Prostate gland (tissue), 2 donors: ENCODE measurements around the gene GMIP.

- PRO-cap, result no peak
- RAMPAGE, long total RNA, 2 experiments, result no peak in any of the 2 experiments
Observed at GRCh38 chr19:18629446-18630176, 7.2 kb upstream of the KLHL26 start.

GRCh38 chr19:18660042-18661012 lies 23.2 kb upstream of the CRTC1 start:
- PRO-cap, result no peak
- RAMPAGE, long total RNA, 2 experiments, result no peak in any of the 2 experiments

DNA sequence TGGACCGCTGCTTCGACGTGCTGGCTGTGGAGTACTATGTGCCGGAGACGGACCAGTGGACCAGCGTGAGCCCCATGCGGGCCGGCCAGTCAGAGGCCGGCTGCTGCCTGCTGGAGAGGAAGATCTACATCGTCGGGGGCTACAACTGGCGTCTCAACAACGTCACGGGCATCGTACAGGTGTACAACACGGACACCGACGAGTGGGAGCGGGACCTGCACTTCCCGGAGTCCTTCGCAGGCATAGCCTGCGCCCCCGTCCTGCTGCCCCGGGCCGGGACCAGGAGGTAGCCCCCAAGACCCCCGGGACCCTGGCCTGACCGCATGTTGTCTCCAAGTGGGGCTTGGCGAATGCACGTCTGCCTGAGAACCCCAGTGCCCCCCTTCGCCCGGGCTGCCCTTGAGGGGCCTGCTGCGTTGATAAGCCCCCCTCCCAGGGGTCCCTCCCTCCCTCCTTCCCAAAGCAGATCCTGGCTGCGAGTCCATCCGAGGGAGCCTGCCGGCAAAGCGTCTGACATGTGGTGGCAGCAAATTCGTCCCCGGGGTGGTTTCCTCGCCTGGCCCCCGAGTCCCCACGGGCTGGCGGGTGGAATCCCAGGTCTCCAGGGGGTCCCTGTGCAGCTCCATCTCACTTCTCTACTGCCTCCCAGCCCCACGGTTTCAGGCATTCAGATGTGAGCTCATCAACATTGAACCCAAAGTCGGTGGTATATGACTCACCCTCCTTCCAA lies 14.4 kb upstream of the CRTC1 start:
- PRO-cap, result no peak
- RAMPAGE, long total RNA, 2 experiments, result start-site peak on the plus strand in 1 of 2 experiments, centred at position 386 of the sequence, 21 reads per replicate

GRCh38 chr19:18742871-18743212 lies 48.3 kb downstream of the COMP start:
- PRO-cap, result no peak
- RAMPAGE, long total RNA, 2 experiments, result no peak in any of the 2 experiments

DNA sequence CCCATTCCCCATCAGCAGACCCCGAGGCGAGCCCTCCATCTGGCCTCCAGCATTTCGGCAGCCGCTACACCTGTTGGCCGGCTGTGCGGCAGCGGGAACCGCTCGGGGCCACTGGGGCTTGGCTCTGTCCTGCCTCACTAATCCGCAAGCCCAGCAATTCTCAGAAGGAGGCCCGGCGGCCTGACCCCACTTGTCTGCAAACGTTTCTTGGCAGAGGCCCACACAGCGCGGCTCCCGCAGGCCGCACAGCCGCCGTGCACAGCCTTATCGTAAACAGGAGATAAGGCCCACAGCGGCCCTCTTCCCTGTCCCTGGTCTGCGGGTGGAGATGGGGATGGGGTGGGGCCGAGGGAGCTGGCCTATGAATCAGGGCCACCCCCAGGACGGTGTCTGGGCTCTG lies 47.9 kb downstream of the COMP start:
- PRO-cap, result no peak
- RAMPAGE, long total RNA, 2 experiments, result no peak in any of the 2 experiments

- PRO-cap, result no peak
- RAMPAGE, long total RNA, 2 experiments, result no peak in any of the 2 experiments
Observed at GRCh38 chr19:18894176-18894471, 1.8 kb downstream of the CERS1 start.

DNA sequence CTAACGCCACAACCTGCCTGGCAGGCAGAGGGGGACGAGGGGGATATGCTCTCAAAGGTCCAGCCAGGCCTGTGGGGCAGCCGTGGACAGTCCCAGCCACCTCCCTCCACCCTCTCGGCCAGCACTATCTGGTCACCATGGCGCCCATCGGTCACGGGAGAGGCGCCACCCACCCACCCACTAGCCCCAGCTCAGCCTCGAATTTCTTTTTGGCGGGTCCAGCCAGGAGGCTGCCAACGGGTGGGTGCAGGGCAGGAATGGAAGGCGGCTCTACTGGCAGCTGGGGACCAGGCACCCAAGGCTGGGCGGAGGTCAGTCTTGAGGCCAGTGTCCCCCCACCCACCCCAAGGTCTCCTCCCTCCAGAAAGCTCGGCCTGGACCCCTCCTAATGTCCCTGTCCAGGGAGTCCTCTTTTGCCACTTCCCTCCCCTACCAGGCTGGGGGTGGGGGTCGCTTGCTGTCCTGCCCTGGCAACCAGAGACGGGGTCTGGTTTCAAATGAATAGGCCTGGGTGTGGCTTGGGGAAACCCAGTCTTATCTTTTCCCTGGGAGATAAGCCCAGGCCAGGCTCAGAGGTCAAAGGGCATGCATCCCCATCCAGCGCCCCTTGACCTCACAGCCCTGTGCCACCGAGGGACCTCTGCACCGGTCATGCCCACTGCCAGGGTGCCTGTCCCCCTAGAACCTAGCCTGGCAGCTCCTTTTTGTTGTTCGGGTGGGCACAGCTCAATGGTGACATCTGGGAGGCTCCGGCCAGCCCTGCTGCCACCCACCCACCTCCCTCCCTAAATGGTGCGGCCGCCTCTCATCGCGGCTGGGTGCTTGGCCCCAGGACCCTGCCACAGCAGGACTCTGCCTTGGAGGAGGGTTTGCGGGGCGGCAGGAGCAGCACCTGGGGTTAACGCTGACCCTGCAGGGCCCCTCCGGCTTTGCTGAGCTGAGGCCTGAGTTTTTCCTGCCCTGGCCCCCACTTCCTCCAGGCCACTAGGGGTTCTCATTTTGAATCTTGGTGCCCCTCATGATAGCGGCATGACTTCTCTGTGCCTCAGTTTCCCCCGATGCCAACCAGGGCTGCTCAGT lies 2.6 kb upstream of the CERS1 start:
- PRO-cap, result no peak
- RAMPAGE, long total RNA, 2 experiments, result no peak in any of the 2 experiments

GRCh38 chr19:18900695-18901309 lies 4.8 kb upstream of the CERS1 start:
- PRO-cap, result no peak
- RAMPAGE, long total RNA, 2 experiments, result no peak in any of the 2 experiments

GRCh38 chr19:18913579-18913778 lies 5.7 kb downstream of the COPE start:
- PRO-cap, result no peak
- RAMPAGE, long total RNA, 2 experiments, result no peak in any of the 2 experiments

DNA sequence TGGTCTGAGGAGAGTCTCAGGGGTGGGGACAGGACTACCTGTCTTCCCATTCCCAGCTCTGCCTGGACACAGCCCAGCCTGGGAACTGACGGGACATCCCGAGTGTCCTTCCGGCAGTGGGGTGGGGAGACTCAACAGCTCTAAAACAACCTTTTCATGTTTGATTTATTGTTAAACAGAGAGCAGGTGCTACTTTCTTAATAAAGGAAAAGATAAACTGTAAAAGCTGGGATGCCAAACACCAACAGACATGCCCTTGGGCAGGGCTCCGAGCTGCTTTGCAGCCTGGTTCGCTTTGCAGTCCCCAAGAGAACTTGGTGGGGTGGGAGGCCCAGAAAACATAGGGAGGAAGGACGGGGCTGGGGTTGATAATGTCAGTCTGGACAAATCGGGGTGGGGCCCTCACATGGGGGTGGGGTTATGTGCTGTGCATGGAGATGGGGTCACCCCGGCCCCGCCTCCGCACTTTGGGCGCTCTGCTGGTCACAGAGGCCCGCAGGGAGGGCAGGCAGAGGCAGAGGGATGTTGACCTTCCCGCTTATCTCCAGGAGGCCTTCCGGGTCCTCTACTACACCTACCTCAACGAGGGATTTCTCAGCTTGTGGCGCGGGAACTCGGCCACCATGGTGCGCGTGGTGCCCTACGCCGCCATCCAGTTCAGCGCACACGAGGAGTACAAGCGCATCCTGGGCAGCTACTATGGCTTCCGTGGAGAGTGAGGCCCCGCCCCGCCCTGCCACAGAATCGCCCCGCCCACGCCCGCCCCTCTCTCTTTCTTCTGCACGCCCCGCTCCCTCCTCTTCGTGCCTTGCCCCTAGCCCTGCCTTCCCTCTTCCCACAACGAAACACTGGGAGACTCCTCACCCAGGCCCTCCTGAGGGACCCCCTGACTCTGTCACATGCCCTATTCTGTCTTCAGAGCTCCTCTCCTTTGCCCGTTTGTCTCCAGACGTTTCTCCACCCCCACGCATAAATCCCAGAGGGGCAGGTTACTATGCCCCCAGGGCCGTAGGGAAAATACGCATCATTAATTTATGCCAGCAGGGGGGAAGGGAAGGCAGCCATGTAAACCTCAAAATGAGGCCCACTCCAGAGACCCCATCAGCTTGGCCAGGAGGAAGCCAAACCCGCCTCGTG lies 32.9 kb downstream of the TMEM161A start:
- PRO-cap, result bidirectional peak, plus-strand start at position 838 of the sequence, minus-strand start at position 701 of the sequence
- RAMPAGE, long total RNA, 2 experiments, result no peak in any of the 2 experiments

DNA sequence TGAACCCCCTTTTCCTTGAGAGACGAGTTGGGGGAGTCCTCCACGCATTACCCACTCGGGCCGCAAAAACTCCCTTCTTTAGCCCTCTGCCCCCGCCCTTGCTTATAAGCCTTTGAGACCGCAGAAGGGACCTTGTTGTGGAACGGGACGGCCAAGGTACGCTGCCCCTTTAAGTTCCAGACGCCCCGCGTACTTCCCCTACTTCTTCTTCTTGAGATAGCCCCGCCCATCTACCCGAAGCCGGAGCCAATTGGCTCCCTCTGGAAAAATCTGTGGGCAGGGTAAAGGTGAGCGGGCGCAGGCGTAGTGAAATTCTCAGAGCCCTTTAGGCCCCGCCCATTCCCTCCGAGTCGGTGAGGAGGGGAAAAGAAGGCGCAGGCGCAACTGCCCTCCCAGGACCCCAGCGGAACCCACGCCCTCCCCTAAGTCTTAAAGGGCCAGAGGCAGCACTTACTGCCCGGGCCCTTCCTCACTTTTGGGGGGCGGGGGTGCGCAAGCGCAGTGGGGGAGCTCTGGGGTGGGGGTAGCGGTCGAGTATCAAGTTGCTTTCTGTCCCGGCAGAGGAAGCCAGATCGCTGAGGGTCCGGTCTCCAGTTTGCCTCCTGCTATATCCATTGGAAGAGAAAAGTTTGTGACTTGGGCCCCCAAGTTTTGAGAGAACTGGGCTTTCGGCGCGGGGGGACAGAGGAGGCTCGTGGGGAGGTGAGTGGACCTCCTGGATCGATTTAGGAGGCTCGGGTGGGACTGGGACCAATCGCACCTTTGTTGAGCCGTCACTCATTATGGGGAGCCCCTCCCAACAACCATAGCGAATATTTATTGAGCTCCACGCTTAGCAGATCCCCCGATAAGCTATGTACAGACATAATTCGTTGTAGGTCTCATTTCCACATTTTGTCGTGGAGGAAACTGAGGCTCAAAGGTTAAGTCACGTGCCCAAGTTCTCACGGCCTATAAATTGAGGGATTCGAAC lies 627 bp downstream of the RFXANK start:
- PRO-cap, result bidirectional peak, plus-strand start at position 570 of the sequence, minus-strand start at position 195 of the sequence
- RAMPAGE, long total RNA, 2 experiments, result start-site peak on the plus strand in 2 of 2 experiments, centred at positions 522 to 647 of the sequence, 25 to 83 reads per replicate

DNA sequence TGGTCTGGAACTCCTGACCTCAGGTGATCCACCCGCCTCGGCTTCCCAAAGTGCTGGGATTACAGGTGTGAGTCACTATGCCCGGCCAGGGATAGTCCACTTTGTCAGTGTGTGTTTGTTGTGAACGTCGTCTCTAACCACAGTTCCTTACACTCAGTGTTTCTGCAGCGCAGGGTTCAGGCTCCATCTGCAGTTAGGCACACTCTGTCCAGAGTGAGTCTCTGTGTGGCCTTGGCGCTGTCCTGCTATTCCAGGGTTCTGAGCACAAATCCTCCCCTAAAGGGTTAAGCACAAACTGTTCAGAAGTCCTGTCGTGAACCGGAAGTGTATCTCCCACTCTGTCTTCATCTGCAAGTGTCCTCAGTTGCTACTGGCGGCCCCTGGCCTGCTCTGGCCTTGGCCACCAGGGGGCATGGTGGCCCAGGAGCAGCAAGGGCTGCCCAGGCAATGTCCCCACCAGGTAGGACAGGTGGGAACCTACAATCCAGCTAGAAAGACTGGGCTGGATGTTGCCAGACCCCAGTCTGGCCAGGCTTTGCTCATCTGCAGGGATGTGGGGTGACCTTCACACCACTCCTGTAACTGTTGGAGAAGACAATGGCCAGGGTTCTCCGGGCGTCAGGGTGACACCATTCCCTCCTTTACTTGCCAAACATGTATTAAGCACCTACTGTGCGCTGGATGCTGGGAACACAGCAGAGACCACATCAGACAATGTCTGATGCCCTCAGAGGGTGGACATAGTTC lies 38.7 kb upstream of the GATAD2A start:
- PRO-cap, result no peak
- RAMPAGE, long total RNA, 2 experiments, result no peak in any of the 2 experiments

- PRO-cap, result bidirectional peak, plus-strand start at chr19:19405784, minus-strand start at chr19:19405523
- RAMPAGE, long total RNA, 2 experiments, result no peak in any of the 2 experiments
Observed at GRCh38 chr19:19405178-19405602, 285 bp upstream of the GATAD2A start.

DNA sequence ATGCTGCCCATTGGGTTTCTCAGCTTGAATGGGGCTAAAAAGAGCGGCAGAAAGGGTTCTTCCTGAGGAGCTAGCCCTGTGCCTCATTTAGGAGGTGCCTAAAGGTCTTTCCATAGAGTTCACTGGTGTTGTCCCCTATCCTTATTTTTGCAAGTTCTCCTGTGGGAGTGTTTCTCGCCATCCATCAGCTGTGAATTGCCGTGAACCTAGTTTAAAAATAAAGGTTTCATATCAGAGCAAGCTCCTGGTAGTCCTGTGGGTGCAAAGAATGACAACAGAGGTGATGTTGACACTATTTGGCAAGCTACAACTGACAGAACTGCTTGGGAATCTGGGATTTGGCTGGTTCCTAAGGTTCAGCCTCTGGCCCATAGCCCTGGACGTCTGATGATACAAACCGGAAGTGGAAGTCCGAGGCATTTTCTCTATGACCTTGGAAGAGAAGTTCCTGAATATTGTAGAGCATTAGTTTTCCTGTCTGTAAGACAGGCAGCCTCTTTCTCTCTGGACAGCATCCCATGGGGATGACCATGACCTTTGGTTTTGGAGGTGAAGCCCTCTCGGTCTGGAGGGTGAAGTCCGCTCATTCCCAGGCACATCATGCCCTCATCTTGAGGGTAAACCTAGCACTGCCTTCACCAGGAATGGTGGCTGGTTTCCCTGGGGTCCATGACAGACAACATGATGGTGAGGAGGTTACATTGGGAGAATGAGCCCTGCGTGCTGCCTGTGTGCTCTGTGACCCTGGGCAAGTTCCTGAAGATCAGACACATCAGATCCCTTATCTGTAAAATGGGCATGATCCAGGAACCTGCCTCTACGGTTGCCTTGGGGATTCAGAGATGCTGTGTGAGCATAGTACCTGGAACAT lies 29.1 kb downstream of the GATAD2A start:
- PRO-cap, result no peak
- RAMPAGE, long total RNA, 2 experiments, result no peak in any of the 2 experiments

DNA sequence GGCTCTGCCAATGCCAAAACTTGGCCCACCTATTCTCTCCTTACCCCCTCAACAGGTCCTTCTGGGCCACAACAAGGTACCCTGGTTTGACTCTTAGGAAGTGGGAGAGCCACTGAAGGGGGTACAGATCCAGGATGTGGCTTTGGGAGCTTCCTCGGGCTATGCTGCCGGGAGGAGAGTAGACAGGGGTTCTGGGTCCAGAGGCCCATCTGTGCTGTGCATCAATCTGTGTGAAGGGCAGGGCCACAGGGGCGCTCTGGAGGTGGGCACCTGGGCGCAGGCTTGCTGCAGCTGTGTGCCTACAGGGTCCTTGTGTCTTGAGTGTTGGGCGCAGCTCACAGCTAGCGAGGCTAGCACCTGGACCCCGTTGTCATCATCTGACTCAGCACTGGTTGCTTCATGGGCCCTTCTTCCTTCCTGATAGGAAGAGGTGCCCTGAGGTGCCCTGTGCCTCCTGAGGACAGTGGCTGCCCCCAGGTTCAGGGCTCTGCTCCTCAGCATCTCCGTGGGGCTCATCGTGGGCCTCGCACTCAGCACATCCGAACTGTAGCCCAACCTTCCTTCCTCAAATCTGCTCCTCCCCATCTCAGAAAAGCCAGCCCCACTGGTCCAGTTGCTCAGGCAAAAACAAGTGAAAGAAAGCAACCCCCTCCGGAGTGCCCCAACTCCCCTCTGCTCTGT lies 54.7 kb downstream of the GATAD2A start:
- PRO-cap, result no peak
- RAMPAGE, long total RNA, 2 experiments, result no peak in any of the 2 experiments

GRCh38 chr19:19477223-19477805 lies 38.0 kb downstream of the TSSK6 start:
- PRO-cap, result no peak
- RAMPAGE, long total RNA, 2 experiments, result no peak in any of the 2 experiments

- PRO-cap, result no peak
- RAMPAGE, long total RNA, 2 experiments, result no peak in any of the 2 experiments
Observed at GRCh38 chr19:19508817-19509229, 6.5 kb downstream of the TSSK6 start.

GRCh38 chr19:19540310-19540785 lies 2.3 kb downstream of the CILP2 start:
- PRO-cap, result no peak
- RAMPAGE, long total RNA, 2 experiments, result no peak in any of the 2 experiments

DNA sequence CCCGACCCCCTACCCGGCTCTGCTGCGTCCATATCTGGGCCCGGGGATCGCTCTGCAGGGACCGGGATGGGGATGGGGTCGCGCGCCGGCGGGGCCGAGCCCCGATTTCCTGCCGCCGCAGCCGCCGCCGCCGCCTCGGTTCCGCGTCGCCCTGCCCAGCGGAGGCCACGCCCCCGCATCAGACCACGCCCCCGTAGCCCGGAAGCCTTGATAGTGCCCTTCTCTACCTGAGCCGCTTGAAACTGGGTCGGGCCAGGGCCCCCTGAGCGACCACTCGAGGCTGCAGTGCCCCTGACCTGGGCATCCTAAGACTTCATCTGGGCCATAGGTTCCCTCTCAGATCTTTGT lies at the start of gene GMIP:
GMIP (minus strand) TSS at position 160 of the 348 bp plus-strand sequence.
- PRO-cap, result bidirectional peak, plus-strand start at position 239 of the sequence, minus-strand start at position 111 of the sequence
- RAMPAGE, long total RNA, 2 experiments, result start-site peak on the minus strand in 2 of 2 experiments, centred at positions 134 to 150 of the sequence, 78 to 92 reads per replicate

DNA sequence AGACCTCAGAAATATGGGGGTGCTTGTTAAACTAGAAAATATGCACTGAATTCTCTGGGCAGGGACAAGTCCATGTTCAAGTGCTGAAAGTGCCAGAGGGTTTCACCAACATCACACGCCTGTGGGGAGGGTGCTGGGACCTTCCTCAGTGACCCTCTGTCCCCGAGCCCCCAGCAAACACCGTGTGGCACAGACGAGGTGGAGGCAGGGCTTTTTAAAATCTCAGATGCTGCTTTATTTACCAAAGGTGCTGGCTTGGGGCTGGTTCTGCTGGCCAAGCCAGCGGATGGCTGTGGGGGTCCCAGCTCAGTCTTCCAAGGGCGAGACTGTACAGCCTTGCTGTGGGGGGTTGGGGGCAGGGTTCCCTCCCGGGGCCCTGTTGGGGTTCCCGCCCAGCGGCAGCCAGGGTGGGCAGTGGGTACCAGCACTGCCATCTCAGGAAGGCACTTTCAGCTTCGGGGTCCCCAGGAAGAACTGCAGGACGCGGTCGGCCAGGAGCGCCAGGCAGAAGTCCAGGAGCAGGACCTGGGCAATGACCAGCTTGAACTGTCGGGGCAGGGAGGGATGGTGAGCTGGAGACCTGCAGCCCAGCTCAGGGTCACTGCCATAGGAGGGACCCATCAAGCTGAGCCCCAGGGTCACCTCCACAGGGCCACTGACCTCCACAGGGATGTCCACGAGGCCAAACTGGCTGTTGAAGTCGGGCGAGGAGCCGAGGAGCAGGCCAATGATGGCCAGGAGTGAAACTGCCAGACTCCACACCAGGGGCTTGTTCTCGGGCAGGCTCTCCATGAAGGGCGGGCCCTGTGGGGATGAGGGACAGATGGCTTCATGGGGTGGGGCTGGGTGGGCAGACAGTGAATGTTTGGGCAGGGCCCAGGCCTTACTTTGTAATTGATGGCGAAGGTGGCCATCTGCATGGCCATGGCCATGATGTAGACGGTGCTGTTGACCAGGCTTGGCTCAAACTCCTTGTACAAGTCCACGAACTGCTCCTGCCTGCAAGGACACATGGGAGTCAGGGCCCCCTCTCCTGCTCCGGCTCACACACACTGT lies 1.9 kb upstream of the GMIP start:
- PRO-cap, result no peak
- RAMPAGE, long total RNA, 2 experiments, result start-site peak on the minus strand in 2 of 2 experiments, centred at positions 497 to 765 of the sequence, 16 to 23 reads per replicate